AG09309 (cell line): ENCODE measurements around the gene USB1.

DNA sequence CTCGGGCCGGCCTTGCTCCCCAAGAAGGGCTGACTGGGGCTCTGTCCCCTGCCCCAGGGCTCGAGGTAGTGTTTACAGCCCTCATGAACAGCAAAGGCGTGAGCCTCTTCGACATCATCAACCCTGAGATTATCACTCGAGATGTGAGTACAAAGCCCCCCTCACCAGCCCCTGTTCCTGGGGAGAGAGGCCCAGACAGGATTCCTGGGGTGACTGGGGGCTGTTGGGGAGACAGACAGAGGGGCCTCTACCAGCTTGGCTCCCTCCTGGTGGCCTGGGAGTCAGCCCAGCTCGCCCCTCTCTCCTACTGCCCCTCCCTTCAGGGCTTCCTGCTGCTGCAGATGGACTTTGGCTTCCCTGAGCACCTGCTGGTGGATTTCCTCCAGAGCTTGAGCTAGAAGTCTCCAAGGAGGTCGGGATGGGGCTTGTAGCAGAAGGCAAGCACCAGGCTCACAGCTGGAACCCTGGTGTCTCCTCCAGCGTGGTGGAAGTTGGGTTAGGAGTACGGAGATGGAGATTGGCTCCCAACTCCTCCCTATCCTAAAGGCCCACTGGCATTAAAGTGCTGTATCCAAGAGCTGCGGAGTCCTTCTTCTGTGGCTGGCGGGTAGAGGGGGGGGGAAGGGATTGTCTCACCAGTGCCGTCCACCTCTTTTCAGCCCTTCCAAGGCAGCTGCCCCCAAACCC, 5.9 kb upstream of the NLRC5 start:
- RRBS, result no CpG with 5 or more reads among the region's 13 CpGs

GRCh38 chr16:56989722-56990454, 531 bp downstream of the NLRC5 start:
- RRBS, result 2% methylated on average over 12 of the region's 25 CpGs

DNA sequence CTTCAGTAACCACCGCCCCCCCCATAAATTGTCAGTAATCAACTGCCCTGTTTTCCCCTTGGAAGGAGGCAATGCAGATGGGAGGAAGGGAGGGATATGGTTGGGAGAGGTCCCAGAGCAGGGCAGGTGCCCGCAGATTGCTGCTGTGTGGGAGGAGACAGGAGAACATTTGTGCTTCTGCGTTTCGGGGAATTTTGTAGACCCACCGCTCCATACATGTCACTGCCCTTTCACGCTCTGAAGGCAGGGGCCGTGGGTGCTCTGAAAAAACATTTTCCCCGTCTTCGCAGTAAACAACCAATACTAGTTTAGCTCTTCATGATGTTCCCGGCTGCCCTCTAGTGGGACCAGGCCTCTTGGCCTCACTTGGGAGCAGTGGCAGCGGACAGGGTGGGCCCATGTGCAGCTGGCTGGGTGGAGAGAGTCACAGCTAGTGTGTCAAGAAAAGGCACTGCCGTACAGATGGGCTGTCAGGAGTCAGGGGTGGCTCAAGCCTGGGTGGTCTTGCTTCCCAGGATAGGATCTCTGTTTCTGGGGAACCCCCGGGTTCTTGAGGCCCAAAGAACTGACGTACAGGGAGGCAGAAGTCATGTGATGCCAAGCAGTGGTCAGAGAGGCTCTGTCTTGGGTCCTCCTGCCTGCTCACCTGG, 46.6 kb upstream of the CPNE2 start:
- RRBS, result no CpG with 5 or more reads among the region's 14 CpGs

DNA sequence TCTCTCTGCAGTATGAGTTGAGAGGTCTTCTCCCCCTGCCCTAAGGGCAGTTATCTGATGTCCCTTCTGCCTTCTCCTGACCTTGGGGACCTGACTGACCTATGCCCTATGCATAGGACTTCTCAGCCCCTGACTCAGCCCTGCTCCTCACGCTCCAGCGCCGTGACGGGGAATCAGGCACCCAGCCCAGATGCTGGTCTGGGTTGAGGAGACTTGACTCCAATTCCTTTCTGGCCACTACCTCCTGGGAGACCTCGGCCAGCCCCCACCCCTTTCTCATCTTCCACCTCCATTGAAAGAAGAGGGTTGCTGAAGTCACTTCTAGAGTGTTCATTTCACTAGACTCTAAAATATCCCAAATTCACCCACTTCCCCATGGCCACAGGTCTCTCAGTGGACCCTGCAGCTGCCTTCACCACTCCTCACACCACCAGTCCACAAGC, 45.6 kb downstream of the CPNE2 start:
- RRBS, result no CpG with 5 or more reads among the region's 5 CpGs

GRCh38 chr16:57260225-57260801, 15.3 kb downstream of the ARL2BP start:
- RRBS, result no CpG with 5 or more reads among the region's 16 CpGs

DNA sequence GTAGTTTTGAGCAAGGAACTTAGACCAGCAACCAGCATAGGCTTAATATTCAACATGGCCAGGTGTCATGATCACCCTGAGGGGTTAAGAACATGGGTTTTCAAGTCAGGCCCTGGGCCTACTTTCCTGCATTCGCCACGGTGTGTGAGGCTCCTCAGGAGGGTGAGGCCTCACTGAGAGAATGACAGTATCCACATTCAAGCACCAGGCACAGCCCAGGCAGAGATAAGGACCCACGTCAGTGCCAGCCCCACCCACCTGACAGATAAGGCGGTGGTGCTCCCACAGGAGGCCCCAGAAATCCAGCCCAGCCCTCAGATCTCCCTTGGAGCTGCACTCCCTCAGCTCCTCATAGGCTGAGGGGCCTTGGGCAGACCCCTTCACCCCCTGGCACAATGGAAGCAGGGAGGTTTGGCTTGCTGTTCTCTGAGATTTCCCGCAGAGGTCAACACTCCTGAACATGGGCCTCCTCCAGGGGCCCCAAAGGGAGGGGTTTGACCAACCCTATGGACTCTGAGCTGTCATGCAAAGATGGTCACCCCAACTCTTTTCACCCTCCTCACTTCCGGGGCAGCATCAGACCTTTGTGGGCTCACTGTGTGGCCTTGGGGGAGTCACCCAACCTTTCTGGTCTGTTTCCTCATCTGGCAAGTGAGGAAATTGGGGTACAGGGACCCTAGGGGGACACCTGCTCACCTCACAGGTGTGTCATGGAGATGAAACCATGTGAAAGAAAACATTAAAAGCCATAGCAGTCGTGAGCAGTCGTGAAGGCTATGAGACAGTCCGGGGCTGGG, 15.5 kb downstream of the PLLP start:
- RRBS, result no CpG with 5 or more reads among the region's 9 CpGs

DNA sequence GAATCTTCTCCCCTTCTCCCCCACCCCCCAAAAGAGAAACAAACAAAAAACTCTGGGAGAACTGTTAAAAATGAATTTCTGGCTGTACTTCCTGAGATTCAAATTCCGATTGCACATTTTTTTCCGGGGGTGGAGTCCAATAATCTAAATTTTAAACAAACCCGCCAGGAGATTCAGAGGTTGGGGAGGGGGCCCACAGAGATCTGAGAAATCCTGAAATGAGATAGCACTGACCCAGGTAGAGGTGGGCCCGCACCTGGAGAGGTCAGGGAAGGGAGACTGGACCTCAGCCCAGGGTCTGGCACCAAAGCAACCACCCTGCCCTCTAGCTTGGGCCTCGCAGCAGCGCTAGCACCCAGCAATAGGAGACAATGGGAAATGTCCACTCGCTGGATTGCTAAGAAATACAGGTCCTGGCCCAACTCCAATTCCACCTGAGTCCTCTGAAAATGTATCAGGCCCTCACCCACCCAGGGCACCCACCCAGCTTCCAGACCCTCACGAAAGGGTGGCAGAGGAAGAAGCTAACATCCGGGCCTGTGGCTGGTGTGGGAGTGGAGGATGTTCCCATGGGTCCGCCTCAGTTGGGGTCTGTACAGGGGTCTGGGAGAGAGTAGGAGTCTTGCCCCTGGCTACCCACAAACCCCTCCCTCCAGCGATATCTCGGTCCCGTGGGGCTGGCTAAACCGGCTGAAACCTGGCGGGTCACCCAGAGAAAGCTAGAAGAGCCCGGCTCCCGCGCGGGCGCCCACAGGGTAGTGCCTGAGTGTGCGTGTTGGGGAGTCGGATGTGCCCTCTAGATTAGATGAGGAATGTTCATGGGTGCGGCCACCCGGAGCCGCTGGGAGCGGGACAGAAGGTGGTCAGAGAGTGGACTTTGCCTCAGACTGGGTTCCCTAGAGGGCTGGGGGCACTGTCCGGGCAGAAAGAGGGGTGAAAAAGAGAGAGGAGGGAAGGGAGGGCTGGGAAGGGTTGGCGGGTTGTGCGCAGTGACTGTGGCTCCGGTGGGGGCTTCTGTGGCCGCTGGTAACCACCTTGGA, 1.1 kb downstream of the PLLP start:
- RRBS, result 68% methylated on average over 14 of the region's 31 CpGs

GRCh38 chr16:57300914-57301133, 16.4 kb upstream of the PLLP start:
- RRBS, result 6% methylated on average over 2 of the region's 12 CpGs

DNA sequence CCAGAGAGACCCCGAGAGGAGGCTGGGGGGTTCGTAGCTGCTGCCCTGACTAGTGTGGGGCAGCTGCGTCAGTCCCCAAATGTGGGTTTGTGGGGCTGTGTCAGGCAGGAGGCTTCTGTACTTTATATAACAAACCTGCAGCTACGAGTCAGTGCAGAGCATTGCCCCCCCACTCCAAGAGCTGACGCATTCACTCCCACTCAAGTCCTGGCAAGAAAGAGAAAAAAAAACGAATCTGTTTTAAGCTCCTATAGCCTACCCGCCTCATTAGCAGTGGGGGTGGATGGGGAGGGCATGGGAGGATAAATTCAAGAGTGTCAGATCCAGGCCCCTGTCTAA, 1.9 kb downstream of the CX3CL1 start:
- RRBS, result no CpG with 5 or more reads among the region's 7 CpGs

DNA sequence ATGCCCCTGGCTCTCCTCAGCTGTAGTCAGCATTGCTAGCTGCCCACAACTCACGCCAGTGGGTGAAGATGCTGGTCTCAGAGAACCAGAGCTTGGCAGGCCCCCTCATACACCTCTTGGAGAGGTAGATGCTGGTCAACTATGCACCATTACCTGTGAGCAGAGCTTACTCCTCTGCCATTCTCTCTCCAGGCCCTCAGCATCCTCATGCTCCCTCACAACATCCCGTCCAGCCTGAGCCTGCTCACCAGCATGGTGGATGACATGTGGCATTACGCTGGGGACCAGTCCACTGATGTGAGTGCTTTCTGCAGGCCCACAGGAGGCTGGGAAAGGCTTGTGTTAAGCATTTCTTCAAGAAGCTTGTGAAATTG, 4.4 kb upstream of the POLR2C start:
- RRBS, result no CpG with 5 or more reads among the region's 3 CpGs

GRCh38 chr16:57537997-57538370, 1.6 kb upstream of the CCDC102A start:
- RRBS, result no CpG with 5 or more reads among the region's 6 CpGs

DNA sequence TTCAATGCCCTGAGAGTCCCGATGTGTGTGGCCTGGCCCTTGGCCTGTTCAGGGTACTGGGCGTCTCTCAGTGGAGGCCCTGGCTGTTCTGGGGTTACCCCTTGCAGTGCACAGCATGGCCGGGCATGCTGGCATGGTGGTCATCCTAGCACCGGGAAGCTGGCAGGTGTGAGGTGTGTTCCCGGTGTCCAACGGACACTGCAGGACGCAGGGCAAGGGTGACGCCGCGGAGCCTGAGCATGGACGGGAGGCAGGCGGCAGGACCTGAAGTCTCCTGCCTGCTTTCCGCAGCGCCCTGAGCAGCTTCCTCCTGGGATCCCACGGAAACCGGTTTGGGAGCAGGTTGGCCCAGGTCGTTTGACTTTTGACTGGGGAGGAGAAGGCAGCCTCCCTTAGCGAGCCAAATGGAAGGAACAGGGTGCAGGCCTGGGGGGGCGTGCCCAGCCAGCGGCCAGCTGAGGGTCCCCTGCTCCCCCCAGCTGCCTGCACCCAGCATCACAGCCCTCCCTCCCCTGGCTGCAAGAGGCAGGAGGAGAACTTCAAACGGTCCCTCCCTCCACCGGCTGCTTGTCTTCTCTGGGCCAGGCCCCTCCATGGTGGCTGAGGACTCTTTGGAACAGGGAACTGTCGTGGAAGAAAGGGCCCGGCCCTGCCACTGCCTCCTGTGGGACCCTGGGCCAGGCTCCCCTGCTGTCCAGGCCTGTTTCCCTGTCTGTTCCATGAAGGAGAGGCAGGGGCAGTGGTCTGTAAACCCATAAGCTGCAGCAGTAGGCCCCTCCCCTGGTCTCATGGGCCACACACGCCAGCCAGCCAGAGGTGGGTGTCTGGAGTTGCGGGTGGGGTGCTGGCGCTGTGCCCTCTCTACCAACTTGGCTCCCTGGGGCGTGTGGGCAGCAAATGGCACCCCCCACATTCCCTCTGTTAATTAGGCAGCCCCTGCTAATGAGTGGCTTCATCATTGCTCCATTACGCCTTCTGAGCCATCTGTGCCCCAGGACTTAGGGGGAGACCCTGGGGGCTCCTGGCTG, 7.9 kb upstream of the ADGRG1 start:
- RRBS, result 57% methylated on average over 3 of the region's 29 CpGs

GRCh38 chr16:57646017-57646653, 17.7 kb downstream of the ADGRG1 start:
- RRBS, result no CpG with 5 or more reads among the region's 18 CpGs

DNA sequence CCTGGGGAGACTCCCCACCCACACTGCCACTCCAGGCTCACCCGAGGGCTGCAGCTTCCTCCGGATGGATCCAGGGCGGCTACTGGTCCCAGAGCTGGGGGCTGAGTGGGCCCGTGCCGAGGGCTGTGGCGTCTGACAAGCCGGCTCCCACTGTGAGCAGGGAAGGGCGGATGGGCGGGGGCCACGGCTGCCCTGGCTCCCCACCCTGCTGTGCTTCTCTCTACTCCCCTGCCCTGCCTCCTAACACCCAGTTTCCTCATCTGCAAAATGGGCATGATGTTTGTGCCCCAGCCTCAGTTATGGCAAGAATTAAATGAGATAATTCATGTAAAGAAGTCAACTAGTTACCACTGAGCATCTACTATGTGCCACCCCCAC, 24.1 kb downstream of the KATNB1 start:
- RRBS, result 90% methylated on average over 6 of the region's 10 CpGs

GRCh38 chr16:57775561-57776324, 26.5 kb downstream of the KIFC3 start:
- RRBS, result 47% methylated on average over 2 of the region's 21 CpGs

DNA sequence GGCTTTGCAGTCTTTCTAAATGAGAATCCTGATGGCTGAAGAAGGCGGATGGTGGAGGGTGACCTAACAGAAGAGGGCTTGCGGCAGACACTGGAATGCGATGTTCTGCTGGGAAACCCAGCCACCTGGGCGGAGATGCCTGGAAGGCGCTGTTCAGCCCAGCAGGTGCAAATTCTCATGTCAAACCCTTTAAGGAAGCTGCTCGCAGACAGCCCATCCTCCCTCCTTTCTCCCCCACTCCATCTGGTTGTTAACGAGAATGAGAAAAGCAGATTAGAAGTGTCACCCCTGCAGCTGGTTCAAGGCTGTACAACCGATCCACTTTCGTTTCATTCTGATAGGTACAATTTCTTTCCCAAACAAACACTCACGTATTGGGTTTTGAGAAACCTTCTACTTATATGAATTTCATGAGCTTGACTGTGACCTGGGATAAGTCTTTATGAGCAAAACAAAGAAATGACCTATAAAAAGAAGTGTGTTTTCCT, 44.1 kb upstream of the KIFC3 start:
- RRBS, result no CpG with 5 or more reads among the region's 10 CpGs

DNA sequence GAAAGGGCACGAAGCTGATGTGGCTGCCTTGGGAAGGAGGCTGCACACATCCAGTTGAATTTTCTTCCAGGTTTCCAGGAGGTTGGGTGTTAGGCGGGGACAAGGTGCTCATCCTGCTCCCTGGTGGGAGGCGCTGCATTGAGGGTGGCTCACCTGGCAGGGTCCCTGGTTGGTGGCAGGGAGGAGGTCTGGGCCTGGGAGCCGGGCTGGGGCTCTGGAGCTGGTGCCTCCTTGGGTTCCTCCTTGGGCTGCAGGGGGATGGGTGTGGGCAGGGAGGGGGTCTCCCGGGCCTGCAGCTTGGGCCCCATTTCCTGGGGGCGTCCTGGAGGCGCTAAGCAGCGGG, 11.2 kb downstream of the CNGB1 start:
- RRBS, result 39% methylated on average over 2 of the region's 8 CpGs

DNA sequence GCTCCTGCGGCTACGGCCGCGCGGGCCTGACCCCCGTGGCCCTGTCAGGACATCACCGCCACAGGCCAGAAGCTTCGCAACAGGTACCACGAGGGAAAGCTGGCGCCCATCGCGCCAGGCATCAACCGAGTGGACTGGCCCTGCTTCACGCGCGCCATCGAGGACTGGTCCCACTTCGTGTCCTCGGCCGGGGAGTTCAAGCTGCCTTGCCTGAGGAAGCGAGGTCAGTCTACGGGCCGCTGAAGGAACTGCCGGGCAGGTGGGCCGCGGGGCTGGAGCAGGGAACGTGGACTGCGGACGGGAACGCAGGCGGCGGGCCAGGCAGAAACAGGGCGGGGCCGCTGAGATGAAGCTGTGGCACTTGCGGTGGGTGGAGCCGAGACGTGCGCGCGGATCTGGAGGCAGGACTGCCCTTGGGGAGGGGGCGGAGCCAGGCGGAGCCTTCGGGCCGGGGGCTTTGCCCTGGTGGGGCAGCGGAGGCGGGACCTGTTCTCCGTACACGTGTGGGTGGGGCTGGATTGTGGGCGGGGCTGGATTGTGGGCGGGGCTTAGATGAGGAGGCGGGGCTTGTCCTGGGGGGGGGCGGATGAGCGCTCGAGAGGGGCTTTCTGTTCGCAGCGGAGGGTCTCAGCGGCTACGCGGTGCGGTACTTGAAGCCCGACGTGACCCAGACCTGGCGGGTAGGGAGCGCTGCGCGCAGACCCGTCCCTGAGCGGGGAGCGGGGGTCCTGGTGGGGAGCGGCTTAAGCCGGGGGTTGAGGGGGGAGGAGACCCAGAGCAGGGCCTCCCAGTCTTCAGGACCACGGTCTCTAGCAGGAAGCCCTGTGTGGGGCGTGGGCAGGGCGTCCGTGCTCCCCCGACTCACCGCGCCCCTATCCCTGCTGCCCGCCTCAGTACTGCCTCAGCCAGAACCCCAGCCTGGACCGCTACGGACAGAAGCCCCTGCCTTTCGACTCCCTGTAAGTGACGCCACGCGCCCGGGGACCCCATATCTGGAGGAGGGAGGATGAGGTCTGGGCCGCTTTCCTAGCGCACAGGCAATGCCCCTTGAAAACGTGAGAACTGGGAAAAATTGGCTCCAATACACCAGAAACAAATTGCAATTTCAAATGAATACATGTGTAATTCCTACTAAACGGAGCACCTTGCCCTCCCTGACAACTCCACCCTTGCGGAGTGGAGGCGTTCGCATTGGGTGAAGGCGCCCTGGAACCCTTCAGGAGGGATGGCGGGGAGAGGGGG, 8.7 kb downstream of the TEPP start:
- RRBS, result 7% methylated on average over 5 of the region's 95 CpGs

DNA sequence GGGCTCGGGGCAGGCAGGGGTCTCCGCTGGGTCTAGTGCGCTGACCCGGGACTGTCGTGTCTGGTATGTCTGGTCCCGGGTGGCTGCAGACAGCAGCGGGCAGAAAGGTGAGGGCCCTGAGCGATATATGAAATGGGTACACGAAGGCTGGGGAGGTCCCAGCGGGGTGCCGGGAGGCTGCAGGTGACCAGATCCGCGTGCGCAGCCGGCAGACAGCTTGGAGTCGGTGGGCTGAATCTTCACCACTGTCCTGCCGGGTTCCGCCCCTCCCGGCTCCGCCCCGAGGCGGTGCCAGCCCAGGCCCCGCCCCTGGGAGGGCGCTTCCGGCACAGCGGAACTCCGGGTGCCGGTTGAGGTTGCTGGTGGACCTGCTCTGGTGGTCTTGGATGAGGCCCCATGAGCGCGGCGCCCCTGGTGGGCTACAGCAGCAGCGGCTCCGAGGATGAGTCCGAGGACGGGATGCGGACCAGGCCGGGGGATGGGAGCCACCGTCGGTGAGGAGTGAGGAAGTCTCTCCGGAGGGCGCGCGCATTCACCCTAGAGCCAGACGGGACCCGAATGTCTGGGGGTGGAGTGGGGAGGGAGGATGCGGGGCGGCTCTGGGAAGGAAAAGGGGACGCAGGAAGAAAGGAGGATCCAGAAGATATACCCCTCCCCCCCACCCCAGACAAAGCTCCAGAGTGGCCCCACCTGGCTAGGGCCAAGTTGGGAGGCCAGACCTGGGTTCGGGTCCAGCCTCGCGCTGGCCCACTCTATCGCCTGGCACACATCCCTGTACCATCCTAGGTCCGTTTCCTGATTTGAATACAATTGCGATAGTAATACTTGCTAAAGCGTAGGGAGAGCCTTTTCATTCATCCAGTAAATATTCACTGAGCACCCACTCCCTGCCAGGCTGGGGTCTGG, at the start of gene USB1:
Gene USB1, plus strand, starts transcription at position 320 of the 906 bp plus-strand sequence.
- RRBS, result 1% methylated on average over 22 of the region's 55 CpGs

DNA sequence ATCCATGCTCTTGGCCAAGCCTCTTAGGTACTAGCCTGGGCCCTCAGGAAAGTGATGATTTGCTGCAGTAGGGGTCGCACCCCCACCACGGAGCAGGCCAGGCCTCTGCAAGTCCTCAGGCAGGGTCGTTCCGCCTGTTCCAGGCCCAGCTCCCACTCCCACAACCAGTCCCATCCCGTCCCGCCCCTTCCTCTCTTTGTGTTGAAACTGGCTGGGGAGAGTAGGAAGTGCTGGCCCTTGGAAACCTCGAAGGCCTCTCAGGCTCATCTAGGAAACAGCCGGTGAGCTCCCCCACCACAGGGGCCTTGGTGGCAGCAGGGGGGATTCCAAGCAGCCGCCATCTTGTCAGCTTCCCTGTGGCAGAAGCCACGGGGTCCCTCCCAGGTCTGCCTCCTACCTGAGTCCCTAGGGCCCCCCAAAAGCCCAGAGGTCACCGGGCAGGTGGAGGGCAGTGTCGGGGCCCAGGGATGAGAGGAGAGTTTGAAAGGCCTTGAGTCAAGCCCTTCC, 22.0 kb downstream of the MMP15 start:
- RRBS, result no CpG with 5 or more reads among the region's 12 CpGs